GM19239 (cell line): ENCODE measurements around a stretch of chr21.

- RRBS, result no CpG with 5 or more reads among the region's 8 CpGs
Measured at GRCh38 chr21:15875310-15876112, 145.7 kb downstream of the USP25 start.

DNA sequence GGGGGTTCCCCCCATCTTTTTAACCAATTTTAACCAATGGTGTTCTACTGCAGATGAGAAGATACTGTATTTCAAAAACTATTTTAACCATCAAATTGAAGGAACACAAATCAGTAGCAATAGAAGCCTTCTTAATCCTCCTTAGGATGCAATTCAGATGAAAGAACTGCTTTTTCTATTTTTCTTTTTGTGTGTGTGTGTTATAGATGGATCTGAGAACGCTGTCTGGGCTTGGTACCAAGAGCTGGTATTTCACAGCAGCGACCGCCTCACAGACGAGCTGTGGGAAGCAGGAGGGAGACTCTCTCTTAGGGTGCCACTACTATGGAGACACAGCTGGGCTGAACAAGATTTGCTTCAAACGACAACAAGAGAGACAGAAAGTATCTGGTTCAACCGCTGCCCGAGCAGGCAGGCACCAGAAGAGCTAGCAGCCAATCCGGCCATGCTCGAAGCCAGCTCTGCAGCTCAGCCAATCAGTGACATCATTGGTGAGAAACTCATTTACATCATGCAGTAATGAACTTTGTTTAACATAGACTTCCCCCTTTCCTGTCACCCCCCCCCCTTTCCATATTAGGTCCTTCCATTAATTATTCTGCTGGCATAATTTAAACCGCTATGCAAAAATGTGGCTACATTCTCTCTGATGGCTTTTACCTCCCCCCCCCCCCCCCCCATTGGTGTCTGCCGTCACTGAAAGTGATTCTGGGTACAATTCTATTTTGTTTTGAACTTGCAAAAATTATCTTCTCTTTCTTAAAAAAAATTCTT is 341.3 kb downstream of the USP25 start:
- RRBS, result no CpG with 5 or more reads among the region's 11 CpGs

GRCh38 chr21:16086995-16087393 is 357.2 kb downstream of the USP25 start:
- RRBS, result no CpG with 5 or more reads among the region's 2 CpGs

DNA sequence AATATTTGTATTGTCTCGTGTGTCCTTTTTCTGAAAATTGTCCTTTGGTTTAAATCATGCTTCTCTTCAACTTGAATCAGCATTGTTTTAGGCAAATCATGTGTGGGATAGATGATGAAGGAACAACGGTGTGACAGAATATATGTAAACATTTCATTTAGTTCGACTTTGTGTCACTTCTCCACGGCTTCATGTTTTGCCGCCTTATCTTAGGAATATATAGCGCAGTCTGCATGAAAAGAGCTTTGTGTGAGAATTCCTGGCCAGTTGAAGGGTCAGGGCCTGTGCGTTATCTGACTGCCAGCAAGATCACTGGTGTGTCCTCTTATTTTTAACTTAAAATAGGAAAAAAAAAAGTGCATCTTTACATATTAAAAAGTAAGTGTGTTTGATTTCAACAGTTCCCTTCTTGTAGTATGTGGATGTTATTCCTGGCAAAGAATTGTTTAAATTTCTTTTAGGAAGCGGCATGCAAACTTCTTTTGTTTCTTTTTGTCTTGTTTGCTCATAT is 465.1 kb downstream of the USP25 start:
- RRBS, result no CpG with 5 or more reads among the region's 8 CpGs

- RRBS, result no CpG with 5 or more reads among the region's 4 CpGs
Measured at GRCh38 chr21:16302783-16303255, 573.0 kb downstream of the USP25 start.

GRCh38 chr21:16305591-16306263 is 575.9 kb downstream of the USP25 start:
- RRBS, result no CpG with 5 or more reads among the region's 7 CpGs

GRCh38 chr21:16533617-16534189 is 803.9 kb downstream of the USP25 start:
- RRBS, result no CpG with 5 or more reads among the region's 7 CpGs

GRCh38 chr21:16554318-16554890 is 824.6 kb downstream of the USP25 start:
- RRBS, result no CpG with 5 or more reads among the region's 10 CpGs

DNA sequence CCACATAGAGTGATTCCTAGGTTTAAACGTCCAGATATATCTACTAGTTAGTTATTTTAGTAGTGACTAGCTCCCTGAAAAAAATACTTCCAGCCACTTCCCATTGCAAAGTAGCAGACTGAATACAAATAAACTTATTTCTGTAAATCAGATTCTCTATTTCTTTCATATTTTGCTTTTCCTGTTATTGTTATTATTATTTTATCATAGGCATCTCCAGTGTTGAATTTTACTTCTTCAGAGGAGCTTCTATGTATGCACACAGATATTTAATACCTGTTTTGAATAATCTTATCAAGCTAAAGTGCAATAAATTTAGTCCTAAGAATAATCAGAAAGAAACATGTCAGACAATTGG is 762.8 kb upstream of the CXADR start:
- RRBS, result no CpG with 5 or more reads among the region's 1 CpG

GRCh38 chr21:17752125-17752555 is 67.0 kb downstream of the C21orf91 start:
- RRBS, result no CpG with 5 or more reads among the region's 4 CpGs

GRCh38 chr21:17783795-17784487 is 35.2 kb downstream of the C21orf91 start:
- RRBS, result no CpG with 5 or more reads among the region's 2 CpGs

DNA sequence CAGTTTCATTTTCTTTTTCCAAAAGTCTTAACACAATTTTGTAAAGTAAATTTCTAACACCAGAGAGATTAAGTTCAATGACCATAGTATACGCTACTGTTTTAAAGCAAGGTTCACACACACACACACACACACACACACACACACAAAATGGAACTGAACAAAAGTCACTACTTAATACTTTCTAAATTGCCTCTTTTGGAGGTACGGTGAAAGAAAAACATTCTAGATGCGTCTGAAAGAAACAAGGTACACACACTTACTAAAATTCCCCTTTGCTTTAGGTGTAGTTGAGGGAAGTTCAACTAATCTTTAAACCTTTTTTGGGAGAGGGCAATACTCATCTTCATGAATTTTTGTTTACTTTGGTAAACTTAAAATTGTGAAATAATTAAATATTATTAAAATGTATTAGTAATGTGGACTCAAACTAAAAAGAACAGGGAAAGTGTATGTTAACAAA is 30.0 kb downstream of the C21orf91 start:
- RRBS, result no CpG with 5 or more reads among the region's 3 CpGs

- RRBS, result no CpG with 5 or more reads among the region's 4 CpGs
Measured at GRCh38 chr21:17798733-17799246, 20.4 kb downstream of the C21orf91 start.

- RRBS, result no CpG with 5 or more reads among the region's 18 CpGs
Measured at GRCh38 chr21:19899560-19900129, 1098.6 kb upstream of the NCAM2 start.

DNA sequence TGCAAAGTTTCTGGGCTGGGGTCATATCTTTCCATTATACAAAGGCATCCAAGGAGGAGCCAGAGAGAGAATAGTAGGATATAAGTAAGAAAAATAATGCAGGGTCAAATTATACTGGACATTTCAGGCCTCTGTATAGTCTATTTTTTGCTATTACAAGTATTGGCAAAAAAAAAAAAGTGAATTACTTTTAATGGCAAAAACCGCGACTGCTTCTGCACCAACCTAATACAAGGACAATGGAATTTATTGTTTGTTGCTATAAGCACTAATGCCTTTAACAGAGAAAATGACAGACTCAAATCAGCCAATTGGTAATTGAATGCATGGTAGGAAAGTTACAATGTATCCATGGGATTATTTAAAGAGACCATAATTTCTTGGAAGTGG is 1061.9 kb downstream of the MRPL39 start:
- RRBS, result no CpG with 5 or more reads among the region's 2 CpGs

- RRBS, result no CpG with 5 or more reads among the region's 1 CpG
Measured at GRCh38 chr21:25457377-25457935, 149.8 kb downstream of the MRPL39 start.

DNA sequence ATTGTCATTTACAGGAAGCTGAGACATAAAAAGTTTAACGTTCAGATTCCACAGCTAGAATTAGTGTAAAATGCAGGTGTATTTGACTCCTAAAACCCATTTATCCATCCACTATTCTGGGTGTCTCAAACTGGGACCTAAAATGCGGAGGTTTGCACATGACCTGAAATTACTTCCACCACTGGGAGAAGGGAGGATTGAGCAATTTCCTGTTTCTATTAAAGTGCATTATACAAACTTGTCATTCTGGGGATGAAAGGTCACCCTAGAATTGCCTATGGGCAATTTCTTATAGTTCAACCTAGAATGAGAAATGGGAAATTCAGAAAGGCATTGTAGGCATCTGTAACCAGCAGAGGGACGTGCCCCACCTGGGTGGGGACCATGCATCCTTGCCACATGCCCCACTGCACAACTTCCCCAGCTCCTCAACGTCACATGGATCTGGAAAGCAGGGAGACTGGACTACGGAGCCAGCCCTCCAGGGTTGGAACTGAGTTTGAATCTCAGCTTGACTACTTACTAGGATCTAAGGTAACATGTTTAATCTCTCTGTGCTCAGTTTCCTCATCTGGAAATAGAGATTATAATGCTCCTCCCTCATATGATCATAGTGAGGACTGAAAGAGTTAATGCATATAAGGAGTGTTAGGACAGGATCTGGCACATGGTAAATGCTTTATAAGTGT is 47.0 kb downstream of the MRPL39 start:
- RRBS, result no CpG with 5 or more reads among the region's 5 CpGs

GRCh38 chr21:25606518-25606983 is 730 bp downstream of the MRPL39 start:
- RRBS, result no CpG with 5 or more reads among the region's 12 CpGs

- RRBS, result no CpG with 5 or more reads among the region's 21 CpGs
Measured at GRCh38 chr21:25918576-25919108, 183.9 kb downstream of the GABPA start.